GM12878 (cell line): ENCODE data around the gene HECW2.

- RAMPAGE, long total RNA = no peak
- RRBS, 2 experiments = no CpG with 5 or more reads among the region's 4 CpGs
CAGE:
- cytosol, long polyA minus RNA = no peak
- cytosol, long polyA plus RNA = no peak
- long polyA plus RNA = no peak
- nucleolus, long total RNA = no peak
- nucleus, long polyA plus RNA = no peak
- nucleus, long total RNA = no peak
These were observed 66.3 kb upstream of the NABP1 start for GRCh38 chr2:191611510-191612194.

DNA sequence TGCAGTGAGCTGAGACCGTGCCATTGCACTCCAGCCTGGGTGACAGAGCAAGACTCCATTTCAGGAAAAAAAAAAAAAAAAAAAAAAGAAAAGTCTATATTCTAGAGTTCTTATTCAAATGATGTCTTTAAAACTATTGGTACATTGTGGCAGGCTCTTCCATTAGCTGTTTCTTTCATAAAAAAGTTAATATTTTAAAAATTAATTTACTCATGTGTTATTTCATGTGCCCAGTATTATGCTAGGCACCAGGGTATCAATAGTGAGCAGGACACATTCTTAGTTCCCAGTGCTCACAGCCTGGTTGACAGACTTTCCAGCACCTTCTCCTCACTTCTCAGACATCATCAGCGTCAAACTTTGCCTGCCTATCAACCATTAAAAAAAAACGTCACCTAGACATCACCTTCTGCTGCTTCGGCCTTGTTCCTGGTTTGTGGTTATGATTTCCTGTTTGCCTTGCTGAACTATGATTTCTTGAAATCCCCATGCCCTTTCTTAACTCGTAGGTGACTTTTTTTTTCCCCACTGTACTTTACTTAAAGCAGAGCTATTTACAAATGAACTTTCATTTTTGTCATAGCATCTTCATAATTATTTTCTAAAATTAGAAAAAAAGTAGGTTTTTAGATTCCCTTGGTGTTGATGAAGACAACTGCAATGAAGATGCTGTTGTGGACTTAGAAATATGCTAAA, 60.4 kb upstream of the NABP1 start:
- RAMPAGE, long total RNA = no peak
- RRBS, 2 experiments = no CpG with 5 or more reads among the region's 5 CpGs
CAGE:
- cytosol, long polyA minus RNA = no peak
- cytosol, long polyA plus RNA = no peak
- long polyA plus RNA = no peak
- nucleolus, long total RNA = no peak
- nucleus, long polyA plus RNA = no peak
- nucleus, long total RNA = no peak

DNA sequence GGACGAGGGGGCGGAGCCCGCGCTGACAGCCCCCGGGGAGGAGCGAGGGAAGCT, 171 bp upstream of the NABP1 start:
- RAMPAGE, long total RNA = no peak
- RRBS, 2 experiments = 1 to 4% methylated on average over 2 of the region's 6 CpGs
CAGE:
- cytosol, long polyA minus RNA = no peak
- cytosol, long polyA plus RNA = no peak
- long polyA plus RNA = no peak
- nucleolus, long total RNA = no peak
- nucleus, long polyA plus RNA = no peak
- nucleus, long total RNA = no peak

- RAMPAGE, long total RNA = no peak
- RRBS, 2 experiments = no CpG with 5 or more reads among the region's 17 CpGs
CAGE:
- cytosol, long polyA minus RNA = no peak
- cytosol, long polyA plus RNA = no peak
- long polyA plus RNA = no peak
- nucleolus, long total RNA = no peak
- nucleus, long polyA plus RNA = no peak
- nucleus, long total RNA = no peak
These were observed 1.2 kb downstream of the NABP1 start for GRCh38 chr2:191679142-191679490.

- RAMPAGE, long total RNA = no peak
- RRBS, 2 experiments = no CpG with 5 or more reads among the region's 7 CpGs
CAGE:
- cytosol, long polyA minus RNA = no peak
- cytosol, long polyA plus RNA = no peak
- long polyA plus RNA = no peak
- nucleolus, long total RNA = no peak
- nucleus, long polyA plus RNA = no peak
- nucleus, long total RNA = no peak
These were observed 11.4 kb downstream of the CAVIN2 start for GRCh38 chr2:191835480-191835865.

DNA sequence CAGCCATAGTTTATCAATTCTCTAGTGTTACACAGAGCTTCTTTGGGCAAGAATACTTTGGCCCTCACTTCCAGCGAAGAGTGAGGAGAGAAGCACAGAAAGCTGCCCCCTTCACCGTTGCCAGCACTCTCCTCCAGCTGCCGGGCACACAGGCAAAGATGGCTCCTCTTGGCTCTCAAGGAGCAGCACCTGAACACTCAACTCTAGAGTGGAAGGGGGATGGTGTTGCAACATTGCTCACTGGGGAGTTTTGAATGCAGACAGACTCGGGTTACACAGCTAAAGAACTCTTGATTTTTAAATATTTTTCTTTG, 9.5 kb downstream of the CAVIN2 start:
- RAMPAGE, long total RNA = no peak
- RRBS, 2 experiments = no CpG with 5 or more reads among the region's 4 CpGs
CAGE:
- cytosol, long polyA minus RNA = no peak
- cytosol, long polyA plus RNA = no peak
- long polyA plus RNA = no peak
- nucleolus, long total RNA = no peak
- nucleus, long polyA plus RNA = no peak
- nucleus, long total RNA = no peak

- RAMPAGE, long total RNA = no peak
- RRBS, 2 experiments = no CpG with 5 or more reads among the region's 2 CpGs
CAGE:
- cytosol, long polyA minus RNA = no peak
- cytosol, long polyA plus RNA = no peak
- long polyA plus RNA = no peak
- nucleolus, long total RNA = no peak
- nucleus, long polyA plus RNA = no peak
- nucleus, long total RNA = no peak
These were observed 3.6 kb downstream of the CAVIN2 start for GRCh38 chr2:191843317-191843605.

GRCh38 chr2:191849225-191849871, 2.5 kb upstream of the CAVIN2 start:
- RAMPAGE, long total RNA = no peak
- RRBS, 2 experiments = no CpG with 5 or more reads among the region's 3 CpGs
CAGE:
- cytosol, long polyA minus RNA = no peak
- cytosol, long polyA plus RNA = no peak
- long polyA plus RNA = no peak
- nucleolus, long total RNA = no peak
- nucleus, long polyA plus RNA = no peak
- nucleus, long total RNA = no peak

DNA sequence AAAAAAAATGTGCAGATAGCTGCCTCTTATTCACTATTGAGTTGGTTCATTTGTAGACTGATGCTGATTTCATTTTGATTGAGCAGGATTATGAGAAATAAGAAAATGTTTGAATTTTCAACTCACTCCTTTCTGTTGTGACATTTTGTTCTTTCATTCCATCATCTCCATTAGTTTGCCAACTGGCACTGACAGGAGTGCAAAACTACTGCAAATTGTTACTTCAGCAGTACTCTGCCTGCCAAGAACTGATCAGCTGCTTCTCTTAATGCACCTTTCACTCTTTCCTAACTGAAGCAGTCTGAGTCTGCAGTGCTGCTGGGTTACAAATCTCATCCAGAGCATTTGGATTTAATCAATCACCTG, 70.9 kb downstream of the TMEFF2 start:
- RAMPAGE, long total RNA = no peak
CAGE:
- cytosol, long polyA minus RNA = no peak
- cytosol, long polyA plus RNA = no peak
- long polyA plus RNA = no peak
- nucleolus, long total RNA = no peak
- nucleus, long polyA plus RNA = no peak
- nucleus, long total RNA = no peak

DNA sequence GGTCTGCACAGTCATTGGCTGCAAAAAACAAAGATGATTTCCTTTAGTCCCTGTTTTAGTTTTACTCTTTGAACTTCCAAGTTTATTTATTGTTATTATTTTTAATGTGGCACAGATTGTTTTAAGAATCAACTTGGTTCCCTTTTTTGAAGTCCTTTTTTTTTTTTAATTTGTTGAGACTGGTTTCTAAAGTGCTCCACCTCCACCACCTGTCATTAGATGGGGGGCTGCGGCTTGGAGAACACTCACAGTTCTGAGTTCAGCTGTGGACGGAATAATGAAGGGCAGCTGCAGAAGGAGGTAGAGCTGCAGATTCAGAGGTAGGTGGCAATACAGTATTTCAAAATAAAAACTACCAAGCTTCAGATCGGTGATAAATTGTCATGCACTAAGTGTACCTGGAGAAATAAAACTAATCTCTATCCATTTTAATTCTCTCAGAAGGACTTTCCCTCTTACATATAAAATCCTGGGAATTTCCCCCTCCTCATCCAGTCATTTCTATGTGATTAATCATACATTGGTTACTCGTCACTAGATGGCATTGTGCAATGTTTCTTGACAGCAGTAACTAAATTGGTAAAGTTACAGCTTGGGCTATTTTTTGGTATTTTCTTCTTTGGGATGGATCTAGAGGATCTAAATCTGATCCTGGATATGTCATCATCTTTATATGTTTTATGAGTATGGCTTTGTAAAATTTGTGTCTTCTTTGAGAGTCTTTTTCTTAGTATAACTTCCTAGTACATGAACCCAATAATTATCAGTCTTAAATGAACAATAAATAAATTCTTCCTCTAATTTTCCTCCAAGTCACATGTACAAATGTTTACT, 81.0 kb upstream of the SLC39A10 start:
- RAMPAGE, long total RNA = no peak
- RRBS, 2 experiments = no CpG with 5 or more reads among the region's 4 CpGs
CAGE:
- cytosol, long polyA minus RNA = no peak
- cytosol, long polyA plus RNA = no peak
- long polyA plus RNA = no peak
- nucleolus, long total RNA = no peak
- nucleus, long polyA plus RNA = no peak
- nucleus, long total RNA = no peak

GRCh38 chr2:195579869-195580536, 77.0 kb upstream of the SLC39A10 start:
- RAMPAGE, long total RNA = no peak
- RRBS, 2 experiments = no CpG with 5 or more reads among the region's 2 CpGs
CAGE:
- cytosol, long polyA minus RNA = no peak
- cytosol, long polyA plus RNA = no peak
- long polyA plus RNA = no peak
- nucleolus, long total RNA = no peak
- nucleus, long polyA plus RNA = no peak
- nucleus, long total RNA = no peak

DNA sequence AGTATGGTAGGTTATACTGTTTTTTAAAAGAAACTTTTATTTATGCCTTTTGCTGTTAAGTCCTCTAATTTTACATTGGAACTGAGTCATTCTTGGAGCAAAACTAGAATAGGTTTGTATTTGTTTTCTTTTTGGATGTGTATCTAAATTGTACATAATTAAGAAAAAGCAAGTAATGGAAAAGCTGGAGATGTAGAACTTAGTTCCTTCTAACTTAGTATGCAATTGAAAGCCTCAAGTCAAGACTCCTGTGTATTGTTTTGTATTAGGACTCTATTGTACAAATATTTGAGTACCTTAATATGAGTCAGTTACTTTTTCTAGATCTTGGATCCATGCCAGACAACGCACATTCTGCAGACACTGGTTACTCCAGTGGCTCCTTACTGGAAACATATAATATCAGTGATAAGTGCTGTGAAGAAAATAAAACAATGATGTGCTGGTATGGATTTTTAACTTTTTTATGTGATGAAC, 1.4 kb downstream of the SLC39A10 start:
- RAMPAGE, long total RNA = no peak
- RRBS, 2 experiments = no CpG with 5 or more reads among the region's 1 CpG
CAGE:
- cytosol, long polyA minus RNA = no peak
- cytosol, long polyA plus RNA = no peak
- long polyA plus RNA = no peak
- nucleolus, long total RNA = no peak
- nucleus, long polyA plus RNA = no peak
- nucleus, long total RNA = no peak

DNA sequence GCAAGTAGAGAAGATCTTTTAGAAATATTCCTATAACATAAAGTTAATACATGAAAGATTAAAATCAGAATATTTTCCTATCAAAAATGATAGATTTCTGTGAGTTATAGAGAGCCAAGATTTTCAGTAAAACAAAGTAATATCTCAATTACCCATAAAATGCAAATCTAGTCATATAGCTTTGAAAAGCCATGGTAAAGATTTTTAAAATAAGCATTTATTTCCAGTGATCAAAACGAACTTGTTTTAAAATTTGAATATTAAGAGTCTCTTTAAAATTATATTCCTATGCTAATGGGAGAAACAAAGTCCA, 20.9 kb downstream of the STK17B start:
- RAMPAGE, long total RNA = no peak
- RRBS, 2 experiments = no CpG with 5 or more reads among the region's 1 CpG
CAGE:
- cytosol, long polyA minus RNA = no peak
- cytosol, long polyA plus RNA = no peak
- long polyA plus RNA = no peak
- nucleolus, long total RNA = no peak
- nucleus, long polyA plus RNA = no peak
- nucleus, long total RNA = no peak

DNA sequence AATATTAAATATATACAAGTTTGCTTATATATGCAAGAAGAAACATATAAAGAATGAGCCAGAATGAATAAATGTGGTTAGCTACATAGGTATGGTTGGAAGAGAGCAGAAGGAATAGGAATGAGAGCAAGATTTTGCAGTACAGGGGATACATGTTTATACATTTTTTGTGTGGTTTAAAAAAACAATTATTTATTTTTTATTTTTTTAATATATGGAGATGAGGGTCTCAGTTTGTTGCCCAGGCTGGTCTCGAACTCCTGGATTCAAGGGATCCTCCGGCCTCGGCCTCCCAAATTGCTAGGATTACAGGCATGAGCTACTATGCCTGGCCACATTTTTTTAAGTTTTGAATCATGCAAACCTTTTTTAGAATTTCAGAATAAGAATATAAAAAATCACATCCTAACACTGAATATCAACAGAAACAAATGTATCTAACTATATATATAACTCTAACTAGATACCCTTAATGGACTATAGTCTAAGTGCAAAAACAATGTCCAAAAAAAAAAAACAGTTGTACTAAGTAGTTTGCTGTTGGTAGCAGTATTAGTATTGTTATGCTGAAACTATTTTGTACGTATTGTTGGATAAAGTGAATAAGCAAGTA, 18.5 kb downstream of the STK17B start:
- RAMPAGE, long total RNA = no peak
- RRBS, 2 experiments = no CpG with 5 or more reads among the region's 4 CpGs
CAGE:
- cytosol, long polyA minus RNA = no peak
- cytosol, long polyA plus RNA = no peak
- long polyA plus RNA = no peak
- nucleolus, long total RNA = no peak
- nucleus, long polyA plus RNA = no peak
- nucleus, long total RNA = no peak

DNA sequence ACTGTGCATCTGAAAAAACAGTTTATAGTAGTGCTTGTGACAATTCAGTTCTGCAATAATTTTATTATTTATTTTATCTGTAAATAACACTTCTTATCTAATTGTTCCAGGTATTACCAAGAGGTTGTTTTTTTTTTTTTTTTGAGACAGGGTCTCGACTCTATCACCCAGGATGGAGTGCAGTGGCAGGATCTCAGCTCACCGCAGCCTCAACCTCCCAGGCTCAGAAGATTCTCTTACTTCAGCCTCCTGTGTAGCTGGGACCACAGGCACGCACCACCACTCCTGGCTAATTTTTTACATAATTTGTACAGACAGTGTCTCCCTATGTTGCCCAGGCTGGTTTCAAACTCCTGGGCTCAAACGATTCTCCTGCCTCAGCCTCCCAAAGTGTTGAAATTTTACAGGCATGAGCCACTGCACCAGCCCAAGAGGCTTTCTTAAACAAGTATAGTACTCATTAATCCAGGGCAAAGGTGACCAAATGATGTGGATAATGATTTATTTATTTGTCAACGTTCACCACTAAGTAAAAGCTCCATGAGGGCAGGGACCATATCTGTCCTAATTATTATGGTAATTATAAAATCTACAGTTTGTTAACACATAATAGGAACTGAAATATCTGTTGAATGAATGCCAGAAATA, 12.1 kb downstream of the STK17B start:
- RAMPAGE, long total RNA = no peak
- RRBS, 2 experiments = no CpG with 5 or more reads among the region's 5 CpGs
CAGE:
- cytosol, long polyA minus RNA = no peak
- cytosol, long polyA plus RNA = no peak
- long polyA plus RNA = no peak
- nucleolus, long total RNA = no peak
- nucleus, long polyA plus RNA = no peak
- nucleus, long total RNA = no peak

DNA sequence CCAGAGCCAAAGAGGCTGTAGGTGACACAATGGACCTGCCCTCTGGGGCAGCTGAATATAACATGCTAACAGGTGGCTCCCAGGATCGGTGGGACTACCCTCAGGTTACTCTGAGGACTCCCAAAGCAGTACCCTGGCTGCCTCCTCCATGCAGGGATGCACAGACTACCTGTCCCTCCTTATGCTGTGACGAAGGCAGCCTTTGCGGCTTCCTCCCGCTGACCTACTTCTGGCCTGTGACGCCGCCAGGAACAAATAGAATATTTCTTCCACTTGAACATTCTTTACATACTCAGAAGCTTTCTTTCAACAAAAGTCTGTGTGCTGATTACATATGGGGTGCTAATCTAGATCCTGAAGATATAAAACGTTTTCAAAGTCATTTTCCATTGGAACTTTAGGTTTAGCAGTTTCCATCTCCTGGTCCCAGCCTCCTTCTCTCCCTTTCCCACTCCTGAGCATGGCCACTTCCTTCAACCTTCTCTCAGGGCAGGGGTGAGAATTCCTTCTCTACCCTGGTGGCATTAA, 58.7 kb upstream of the STK17B start:
- RAMPAGE, long total RNA = no peak
- RRBS, 2 experiments = no CpG with 5 or more reads among the region's 7 CpGs
CAGE:
- cytosol, long polyA minus RNA = no peak
- cytosol, long polyA plus RNA = no peak
- long polyA plus RNA = no peak
- nucleolus, long total RNA = no peak
- nucleus, long polyA plus RNA = no peak
- nucleus, long total RNA = no peak

- RAMPAGE, long total RNA = no peak
- RRBS, 2 experiments = 2 to 3% methylated on average over 25 of the region's 62 CpGs
CAGE:
- cytosol, long polyA minus RNA = no peak
- cytosol, long polyA plus RNA = no peak
- long polyA plus RNA = no peak
- nucleolus, long total RNA = no peak
- nucleus, long polyA plus RNA = no peak
- nucleus, long total RNA = no peak
These were observed at the start of gene HECW2 for GRCh38 chr2:196593341-196593957. Gene HECW2, minus strand, starts transcription at chr2:196593554.

GRCh38 chr2:197011879-197012251, 85.4 kb upstream of the PGAP1 start:
- RAMPAGE, long total RNA = no peak
- RRBS, 2 experiments = no CpG with 5 or more reads among the region's 3 CpGs
CAGE:
- cytosol, long polyA minus RNA = no peak
- cytosol, long polyA plus RNA = no peak
- long polyA plus RNA = no peak
- nucleolus, long total RNA = no peak
- nucleus, long polyA plus RNA = no peak
- nucleus, long total RNA = no peak

DNA sequence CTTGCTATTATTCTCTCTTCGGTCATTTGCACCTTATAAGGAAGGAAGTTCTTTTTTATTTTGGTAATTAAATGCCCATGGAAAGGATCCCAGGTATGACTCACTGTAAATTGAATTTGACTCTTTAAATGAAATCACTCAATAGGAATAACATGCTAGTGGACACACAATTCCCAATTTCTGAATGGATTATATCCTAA, 153.4 kb upstream of the PGAP1 start:
- RAMPAGE, long total RNA = no peak
- RRBS, 2 experiments = no CpG with 5 or more reads among the region's 1 CpG
CAGE:
- cytosol, long polyA minus RNA = no peak
- cytosol, long polyA plus RNA = no peak
- long polyA plus RNA = no peak
- nucleolus, long total RNA = no peak
- nucleus, long polyA plus RNA = no peak
- nucleus, long total RNA = no peak

GRCh38 chr2:197259519-197259761, 51.1 kb downstream of the ANKRD44 start:
- RAMPAGE, long total RNA = no peak
- RRBS, 2 experiments = no CpG with 5 or more reads among the region's 3 CpGs
CAGE:
- cytosol, long polyA minus RNA = no peak
- cytosol, long polyA plus RNA = no peak
- long polyA plus RNA = no peak
- nucleolus, long total RNA = no peak
- nucleus, long polyA plus RNA = no peak
- nucleus, long total RNA = no peak